K562 (cell line): ENCODE measurements around the gene DUSP1.

DNA sequence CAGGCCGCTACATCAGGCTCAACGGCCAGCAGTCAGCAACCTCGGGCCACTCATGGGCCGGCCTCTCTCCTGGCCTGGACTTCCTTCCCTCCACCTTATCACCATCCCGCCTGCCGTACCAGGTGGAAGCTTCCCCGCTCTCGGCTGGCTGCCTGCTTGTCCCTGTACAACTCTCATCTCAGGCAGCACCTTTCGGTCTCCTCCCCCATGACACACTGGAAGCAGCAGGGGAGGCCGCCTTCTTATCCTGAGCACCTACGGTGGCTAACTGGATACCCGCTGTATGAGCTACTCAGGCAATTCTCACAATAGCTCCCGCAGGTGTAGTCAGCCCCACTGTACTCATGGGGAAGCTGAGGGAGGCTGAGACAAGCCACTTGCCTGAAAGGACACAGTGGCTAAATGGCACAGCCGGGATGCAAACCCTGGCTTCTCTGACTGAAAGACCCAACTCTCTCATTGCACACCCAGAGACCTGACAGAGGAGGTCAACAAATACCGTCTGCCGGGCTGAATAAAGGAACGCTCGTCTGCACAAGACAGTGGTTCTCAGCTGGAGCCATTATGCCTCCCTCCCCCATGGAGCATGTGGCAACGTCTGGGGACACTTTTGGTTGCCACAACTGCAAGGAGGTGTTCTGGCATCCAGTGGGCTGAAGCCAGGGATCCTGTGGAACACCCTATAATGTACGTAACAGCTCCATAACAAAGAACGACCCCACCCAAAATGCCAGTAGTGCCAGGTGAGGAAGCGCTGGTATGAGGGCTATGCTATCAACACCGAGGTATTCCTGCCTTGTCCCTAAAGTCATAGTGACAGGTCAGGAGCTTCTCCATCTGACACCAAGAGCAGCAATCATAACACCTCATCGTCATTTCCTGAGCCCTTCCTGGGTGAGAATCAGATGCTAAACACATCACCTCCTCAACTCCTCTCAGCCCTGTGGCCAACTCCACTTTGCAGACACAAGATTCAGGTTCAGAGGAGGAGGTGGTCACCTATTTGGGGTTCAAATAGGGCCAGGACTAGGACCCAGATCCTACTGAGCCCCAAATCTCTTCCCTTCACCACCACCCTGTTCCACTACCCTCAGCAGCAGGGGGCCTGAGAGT is 9.4 kb downstream of the STK10 start:
- RAMPAGE, long total RNA, result no peak
- RRBS, result 50% methylated on average over 3 of the region's 24 CpGs
PRO-cap:
- standard, result bidirectional peak, plus-strand start at position 250 of the sequence, minus-strand start at position 180 of the sequence
- CoPRO, capped RNA only, 2 experiments, result no peak in any of the 2 experiments
- CoPRO, capped and uncapped RNA, 2 experiments, result no peak in any of the 2 experiments
- CoPRO, uncapped RNA only, 2 experiments, result no peak in any of the 2 experiments
CAGE:
- cytosol, long polyA plus RNA, result no peak
- long polyA plus RNA, result no peak
- nucleolus, long total RNA, result no peak
- nucleus, long polyA plus RNA, result no peak

- RAMPAGE, long total RNA, result no peak
- RRBS, result no CpG with 5 or more reads among the region's 10 CpGs
PRO-cap:
- standard, result no peak
- CoPRO, capped RNA only, 2 experiments, result no peak in any of the 2 experiments
- CoPRO, capped and uncapped RNA, 2 experiments, result no peak in any of the 2 experiments
- CoPRO, uncapped RNA only, 2 experiments, result no peak in any of the 2 experiments
CAGE:
- cytosol, long polyA plus RNA, result no peak
- long polyA plus RNA, result no peak
- nucleolus, long total RNA, result no peak
- nucleus, long polyA plus RNA, result no peak
Measured at GRCh38 chr5:172180845-172181408, 7.1 kb downstream of the STK10 start.

GRCh38 chr5:172445399-172446330 is 8.7 kb downstream of the SH3PXD2B start:
- RAMPAGE, long total RNA, result no peak
- RRBS, result no CpG with 5 or more reads among the region's 16 CpGs
PRO-cap:
- standard, result no peak
- CoPRO, capped RNA only, 2 experiments, result no peak in any of the 2 experiments
- CoPRO, capped and uncapped RNA, 2 experiments, result no peak in any of the 2 experiments
- CoPRO, uncapped RNA only, 2 experiments, result no peak in any of the 2 experiments
CAGE:
- cytosol, long polyA plus RNA, result no peak
- long polyA plus RNA, result no peak
- nucleolus, long total RNA, result no peak
- nucleus, long polyA plus RNA, result no peak

DNA sequence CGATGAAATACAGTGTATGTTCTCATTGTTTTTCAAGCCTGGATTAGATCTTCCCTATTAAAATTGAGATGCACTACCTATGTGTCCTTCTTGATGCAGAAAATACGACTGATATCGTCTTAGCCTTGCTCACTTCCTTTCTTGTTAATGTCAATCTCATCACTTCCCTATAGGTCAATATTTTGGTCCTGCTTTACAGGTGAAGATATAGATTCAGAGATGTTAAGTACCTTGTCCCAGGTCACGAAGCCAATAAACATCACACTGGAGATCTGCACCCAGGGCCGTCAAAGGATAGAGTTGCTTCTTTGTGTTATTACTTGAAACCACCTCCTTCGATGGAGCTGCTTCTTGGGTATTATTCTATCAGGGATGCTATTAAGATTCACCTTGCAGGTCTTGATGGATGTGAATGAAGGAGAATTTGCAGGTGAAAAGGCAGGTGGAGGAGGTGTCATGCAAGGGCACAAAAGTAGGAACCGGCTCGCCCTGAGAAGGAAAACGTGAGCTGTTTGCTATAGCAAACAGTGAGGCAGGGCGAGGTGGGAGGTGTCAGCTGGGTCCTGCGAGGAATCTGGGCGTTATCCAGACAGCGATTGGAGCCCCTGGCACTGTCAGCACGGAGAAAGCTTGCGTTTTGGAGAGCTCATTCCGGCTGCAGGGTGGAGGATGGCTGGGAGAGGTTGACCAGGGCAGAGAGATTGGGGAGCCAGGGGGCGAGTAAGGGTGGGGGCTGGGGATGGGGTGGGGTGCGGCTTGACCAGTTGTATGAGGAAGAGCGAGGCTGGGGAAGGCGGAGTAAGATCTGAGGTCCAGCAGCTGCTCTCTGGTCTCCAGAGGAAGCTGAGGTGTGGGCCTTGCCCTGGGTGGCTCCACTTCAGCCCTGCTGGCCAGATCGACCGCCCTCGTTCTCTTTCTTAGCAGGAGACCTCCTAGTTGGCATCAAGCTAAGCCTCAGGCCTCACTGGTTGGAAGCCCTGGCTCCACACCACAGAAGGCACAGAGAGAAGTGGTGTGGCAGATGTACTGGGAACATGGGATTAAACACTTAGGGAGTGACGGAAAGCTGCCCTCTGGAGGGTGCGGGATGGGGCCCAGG is 54.9 kb upstream of the NEURL1B start:
- RAMPAGE, long total RNA, result no peak
- RRBS, result no CpG with 5 or more reads among the region's 25 CpGs
PRO-cap:
- standard, result no peak
- CoPRO, capped RNA only, 2 experiments, result no peak in any of the 2 experiments
- CoPRO, capped and uncapped RNA, 2 experiments, result no peak in any of the 2 experiments
- CoPRO, uncapped RNA only, 2 experiments, result no peak in any of the 2 experiments
CAGE:
- cytosol, long polyA plus RNA, result no peak
- long polyA plus RNA, result no peak
- nucleolus, long total RNA, result no peak
- nucleus, long polyA plus RNA, result no peak

GRCh38 chr5:172622004-172623221 is 18.6 kb upstream of the NEURL1B start:
- RAMPAGE, long total RNA, result no peak
- RRBS, result no CpG with 5 or more reads among the region's 23 CpGs
PRO-cap:
- standard, result no peak
- CoPRO, capped RNA only, 2 experiments, result no peak in any of the 2 experiments
- CoPRO, capped and uncapped RNA, 2 experiments, result no peak in any of the 2 experiments
- CoPRO, uncapped RNA only, 2 experiments, result no peak in any of the 2 experiments
CAGE:
- cytosol, long polyA plus RNA, result no peak
- long polyA plus RNA, result no peak
- nucleolus, long total RNA, result no peak
- nucleus, long polyA plus RNA, result no peak

- RAMPAGE, long total RNA, result no peak
- RRBS, result no CpG with 5 or more reads among the region's 5 CpGs
PRO-cap:
- standard, result no peak
- CoPRO, capped RNA only, 2 experiments, result no peak in any of the 2 experiments
- CoPRO, capped and uncapped RNA, 2 experiments, result no peak in any of the 2 experiments
- CoPRO, uncapped RNA only, 2 experiments, result no peak in any of the 2 experiments
CAGE:
- cytosol, long polyA plus RNA, result no peak
- long polyA plus RNA, result no peak
- nucleolus, long total RNA, result no peak
- nucleus, long polyA plus RNA, result no peak
Measured at GRCh38 chr5:172724594-172724996, 46.4 kb downstream of the DUSP1 start.

- RAMPAGE, long total RNA, result no peak
- RRBS, result no CpG with 5 or more reads among the region's 10 CpGs
PRO-cap:
- standard, result no peak
- CoPRO, capped RNA only, 2 experiments, result no peak in any of the 2 experiments
- CoPRO, capped and uncapped RNA, 2 experiments, result no peak in any of the 2 experiments
- CoPRO, uncapped RNA only, 2 experiments, result no peak in any of the 2 experiments
CAGE:
- cytosol, long polyA plus RNA, result no peak
- long polyA plus RNA, result no peak
- nucleolus, long total RNA, result no peak
- nucleus, long polyA plus RNA, result no peak
Measured at GRCh38 chr5:172736168-172736446, 34.9 kb downstream of the DUSP1 start.

- RAMPAGE, long total RNA, result no peak
- RRBS, result no CpG with 5 or more reads among the region's 6 CpGs
PRO-cap:
- standard, result no peak
- CoPRO, capped RNA only, 2 experiments, result no peak in any of the 2 experiments
- CoPRO, capped and uncapped RNA, 2 experiments, result no peak in any of the 2 experiments
- CoPRO, uncapped RNA only, 2 experiments, result no peak in any of the 2 experiments
CAGE:
- cytosol, long polyA plus RNA, result no peak
- long polyA plus RNA, result no peak
- nucleolus, long total RNA, result no peak
- nucleus, long polyA plus RNA, result no peak
Measured at GRCh38 chr5:172769517-172769896, 1.5 kb downstream of the DUSP1 start.

- RAMPAGE, long total RNA, result start-site peak on the minus strand at chr5:172771193-172771199, 91 and 39 reads in 2 replicates
- RRBS, result 2% methylated on average over 52 of the region's 97 CpGs
PRO-cap:
- standard, result bidirectional peak, plus-strand start at chr5:172770642, minus-strand start at chr5:172770685; bidirectional peak, plus-strand start at chr5:172771367, minus-strand start at chr5:172771195
- CoPRO, capped RNA only, 2 experiments, result peak in 2 of 2 experiments; most common plus-strand start chr5:172770648 (in 1); most common minus-strand start chr5:172770652 (in 2)
- CoPRO, capped and uncapped RNA, 2 experiments, result peak in 2 of 2 experiments; most common plus-strand start chr5:172770625 (in 1); most common minus-strand start chr5:172771195 (in 2)
- CoPRO, uncapped RNA only, 2 experiments, result peak in 2 of 2 experiments; most common plus-strand start chr5:172770824 (in 2); most common minus-strand start chr5:172771195 (in 2)
CAGE:
- cytosol, long polyA plus RNA, result start-site peak on the minus strand at chr5:172771195-172771199, 218 and 240 reads in 2 replicates
- long polyA plus RNA, result no peak
- nucleolus, long total RNA, result no peak
- nucleus, long polyA plus RNA, result no peak
Measured at GRCh38 chr5:172770479-172771292, at the start of gene DUSP1. TSS of gene DUSP1 (minus strand) at chr5:172771195.

- RAMPAGE, long total RNA, result no peak
- RRBS, result 1% methylated on average over 8 of the region's 56 CpGs
PRO-cap:
- standard, result bidirectional peak, plus-strand start at chr5:172771367, minus-strand start at chr5:172771195
- CoPRO, capped RNA only, 2 experiments, result peak in 2 of 2 experiments; most common plus-strand start chr5:172771367 (in 2)
- CoPRO, capped and uncapped RNA, 2 experiments, result peak in 2 of 2 experiments; most common plus-strand start chr5:172771367 (in 1)
- CoPRO, uncapped RNA only, 2 experiments, result peak in 2 of 2 experiments; most common plus-strand start chr5:172771359 (in 1)
CAGE:
- cytosol, long polyA plus RNA, result no peak
- long polyA plus RNA, result no peak
- nucleolus, long total RNA, result no peak
- nucleus, long polyA plus RNA, result no peak
Measured at GRCh38 chr5:172771293-172772015, 459 bp upstream of the DUSP1 start.

- RAMPAGE, long total RNA, result no peak
- RRBS, result no CpG with 5 or more reads among the region's 22 CpGs
PRO-cap:
- standard, result bidirectional peak, plus-strand start at chr5:172789030, minus-strand start at chr5:172788960; bidirectional peak, plus-strand start at chr5:172789406, minus-strand start at chr5:172789244
- CoPRO, capped RNA only, 2 experiments, result peak in 2 of 2 experiments; most common plus-strand start chr5:172789406 (in 2); most common minus-strand start chr5:172789244 (in 2)
- CoPRO, capped and uncapped RNA, 2 experiments, result peak in 1 of 2 experiments; most common plus-strand start chr5:172789385 (in 1); most common minus-strand start chr5:172789244 (in 1)
- CoPRO, uncapped RNA only, 2 experiments, result no peak in any of the 2 experiments
CAGE:
- cytosol, long polyA plus RNA, result no peak
- long polyA plus RNA, result no peak
- nucleolus, long total RNA, result no peak
- nucleus, long polyA plus RNA, result no peak
Measured at GRCh38 chr5:172788709-172789621, 18.0 kb upstream of the DUSP1 start.

DNA sequence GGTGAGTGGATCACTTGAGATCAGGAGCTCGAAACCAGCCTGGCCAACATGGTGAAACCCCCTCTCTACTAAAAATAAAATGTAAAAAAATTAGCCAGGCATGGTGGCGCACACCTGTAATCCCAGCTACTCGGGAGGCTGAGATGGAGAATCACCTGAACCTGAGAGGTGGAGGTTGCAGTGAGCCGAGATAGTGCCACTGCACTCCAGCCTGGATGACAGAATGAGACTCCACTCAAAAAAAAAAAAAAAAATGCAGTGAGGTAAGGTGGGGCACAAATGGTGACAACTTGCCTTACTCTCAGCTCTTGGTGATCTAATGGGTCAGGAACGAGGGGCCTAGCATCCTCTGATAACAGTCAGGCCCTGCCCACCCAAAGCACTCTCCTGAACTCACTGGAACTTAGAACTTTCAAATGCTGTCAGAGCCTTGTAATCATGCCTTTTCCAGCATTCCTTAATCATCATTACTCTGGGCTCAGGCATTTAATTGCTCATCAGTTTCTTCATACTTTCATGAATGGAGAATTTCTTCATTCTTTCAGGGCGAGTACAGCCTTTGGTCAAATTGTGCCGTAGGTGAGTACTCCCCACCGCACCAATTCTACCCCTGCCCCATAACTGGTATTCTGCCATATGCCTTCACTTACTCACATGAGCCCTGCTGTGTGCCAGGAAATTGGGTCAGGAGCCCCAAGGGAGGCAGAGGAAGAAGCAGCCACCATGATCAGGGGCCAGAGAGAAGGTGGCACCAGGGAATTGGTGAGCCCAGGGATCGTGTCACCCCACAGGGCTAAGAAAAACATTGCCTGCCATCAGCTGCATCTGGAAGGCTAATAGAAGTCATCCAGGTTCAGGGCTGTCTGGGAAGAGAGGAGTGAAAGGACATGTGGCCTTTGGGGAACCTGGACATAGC is 30.2 kb upstream of the DUSP1 start:
- RAMPAGE, long total RNA, result no peak
- RRBS, result no CpG with 5 or more reads among the region's 9 CpGs
PRO-cap:
- standard, result no peak
- CoPRO, capped RNA only, 2 experiments, result no peak in any of the 2 experiments
- CoPRO, capped and uncapped RNA, 2 experiments, result no peak in any of the 2 experiments
- CoPRO, uncapped RNA only, 2 experiments, result no peak in any of the 2 experiments
CAGE:
- cytosol, long polyA plus RNA, result no peak
- long polyA plus RNA, result no peak
- nucleolus, long total RNA, result no peak
- nucleus, long polyA plus RNA, result no peak

DNA sequence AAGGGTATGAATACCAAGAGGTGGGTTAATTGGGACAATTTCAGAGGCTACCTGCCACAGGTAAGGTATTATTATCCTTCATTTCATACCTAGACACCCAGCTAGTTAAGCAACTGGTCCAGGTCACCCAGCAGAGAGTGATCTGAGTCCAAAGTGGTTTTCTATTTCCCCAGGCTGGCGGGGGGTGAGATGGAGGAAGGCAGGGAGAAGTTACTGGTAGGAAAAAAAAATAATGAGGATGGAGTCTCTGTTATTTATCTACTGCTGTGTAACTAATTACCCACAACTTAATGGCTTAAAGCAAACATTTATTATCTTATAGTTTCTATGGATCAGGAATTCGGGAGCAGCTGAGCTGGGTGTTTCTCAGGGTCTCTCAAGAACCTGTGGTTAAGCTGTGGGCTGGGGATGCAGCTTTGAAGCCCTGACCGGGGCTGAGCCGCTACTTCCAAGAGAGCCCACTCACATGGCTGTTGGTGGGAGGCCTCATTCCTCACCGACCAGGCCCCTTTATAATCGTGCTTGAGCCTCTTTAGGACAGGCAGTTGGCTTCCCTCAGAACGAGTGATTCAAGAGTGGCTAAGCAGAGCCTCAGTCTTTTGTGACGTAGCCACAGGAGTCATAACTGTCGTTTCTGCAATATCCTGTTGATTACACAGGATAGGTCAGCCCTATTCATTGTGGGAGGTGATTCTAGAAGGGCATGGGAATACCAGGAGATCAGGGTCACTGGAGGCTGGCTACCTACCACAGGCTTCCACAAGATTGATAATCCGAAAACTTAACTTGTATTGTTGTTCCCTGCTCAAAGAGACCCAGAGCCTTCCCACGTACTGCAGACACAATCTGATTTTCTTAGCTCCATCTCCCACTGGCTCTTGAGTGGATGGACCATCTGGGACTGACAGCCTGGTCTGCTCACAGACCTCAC is 3.2 kb upstream of the ERGIC1 start:
- RAMPAGE, long total RNA, result no peak
- RRBS, result no CpG with 5 or more reads among the region's 11 CpGs
PRO-cap:
- standard, result no peak
- CoPRO, capped RNA only, 2 experiments, result no peak in any of the 2 experiments
- CoPRO, capped and uncapped RNA, 2 experiments, result no peak in any of the 2 experiments
- CoPRO, uncapped RNA only, 2 experiments, result no peak in any of the 2 experiments
CAGE:
- cytosol, long polyA plus RNA, result no peak
- long polyA plus RNA, result no peak
- nucleolus, long total RNA, result no peak
- nucleus, long polyA plus RNA, result no peak

DNA sequence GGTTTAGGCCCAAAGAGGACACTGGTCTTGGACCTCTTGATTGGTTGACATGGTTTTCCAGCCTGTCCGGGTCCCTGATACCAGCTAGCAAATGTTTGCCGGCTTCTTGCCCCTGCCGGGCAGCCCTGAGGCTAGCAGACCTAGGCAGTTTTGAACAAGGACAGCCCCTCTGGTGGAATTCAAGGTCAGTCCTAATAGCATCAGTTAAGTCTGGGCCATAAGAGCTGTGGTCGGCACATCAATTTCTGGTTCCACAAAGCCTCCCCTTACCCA is 1.6 kb downstream of the ERGIC1 start:
- RAMPAGE, long total RNA, result no peak
- RRBS, result no CpG with 5 or more reads among the region's 4 CpGs
PRO-cap:
- standard, result no peak
- CoPRO, capped RNA only, 2 experiments, result no peak in any of the 2 experiments
- CoPRO, capped and uncapped RNA, 2 experiments, result no peak in any of the 2 experiments
- CoPRO, uncapped RNA only, 2 experiments, result no peak in any of the 2 experiments
CAGE:
- cytosol, long polyA plus RNA, result no peak
- long polyA plus RNA, result no peak
- nucleolus, long total RNA, result no peak
- nucleus, long polyA plus RNA, result no peak

DNA sequence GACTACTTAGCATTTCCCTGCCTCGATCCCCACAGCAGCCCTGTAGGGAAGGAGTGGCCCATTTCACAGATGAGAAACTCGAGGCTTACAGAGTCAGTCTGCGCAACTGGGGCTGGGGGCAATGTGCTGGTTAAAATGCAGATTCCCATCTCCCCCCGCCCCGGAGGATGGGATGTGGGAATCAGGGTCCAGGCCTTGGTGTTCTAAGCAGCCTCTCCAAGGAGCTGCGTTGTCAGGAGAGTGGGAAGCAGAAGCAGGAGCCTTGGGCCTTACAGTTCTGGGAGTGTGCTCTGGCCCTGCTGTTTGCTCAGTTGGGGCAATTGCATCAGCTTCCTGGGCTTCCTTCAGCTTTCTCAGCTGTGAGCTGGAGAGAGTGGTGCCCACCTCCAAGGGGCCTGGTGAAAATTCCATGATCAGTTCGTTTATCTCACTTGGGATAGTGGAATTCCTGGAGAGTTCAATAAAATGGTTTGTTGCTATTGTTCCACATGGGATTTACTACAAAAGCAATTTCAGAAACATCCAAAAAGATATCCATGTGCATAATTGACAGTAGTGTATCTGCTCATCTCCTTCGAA is 19.5 kb downstream of the ERGIC1 start:
- RAMPAGE, long total RNA, result no peak
- RRBS, result no CpG with 5 or more reads among the region's 8 CpGs
PRO-cap:
- standard, result no peak
- CoPRO, capped RNA only, 2 experiments, result no peak in any of the 2 experiments
- CoPRO, capped and uncapped RNA, 2 experiments, result no peak in any of the 2 experiments
- CoPRO, uncapped RNA only, 2 experiments, result no peak in any of the 2 experiments
CAGE:
- cytosol, long polyA plus RNA, result no peak
- long polyA plus RNA, result no peak
- nucleolus, long total RNA, result no peak
- nucleus, long polyA plus RNA, result no peak

DNA sequence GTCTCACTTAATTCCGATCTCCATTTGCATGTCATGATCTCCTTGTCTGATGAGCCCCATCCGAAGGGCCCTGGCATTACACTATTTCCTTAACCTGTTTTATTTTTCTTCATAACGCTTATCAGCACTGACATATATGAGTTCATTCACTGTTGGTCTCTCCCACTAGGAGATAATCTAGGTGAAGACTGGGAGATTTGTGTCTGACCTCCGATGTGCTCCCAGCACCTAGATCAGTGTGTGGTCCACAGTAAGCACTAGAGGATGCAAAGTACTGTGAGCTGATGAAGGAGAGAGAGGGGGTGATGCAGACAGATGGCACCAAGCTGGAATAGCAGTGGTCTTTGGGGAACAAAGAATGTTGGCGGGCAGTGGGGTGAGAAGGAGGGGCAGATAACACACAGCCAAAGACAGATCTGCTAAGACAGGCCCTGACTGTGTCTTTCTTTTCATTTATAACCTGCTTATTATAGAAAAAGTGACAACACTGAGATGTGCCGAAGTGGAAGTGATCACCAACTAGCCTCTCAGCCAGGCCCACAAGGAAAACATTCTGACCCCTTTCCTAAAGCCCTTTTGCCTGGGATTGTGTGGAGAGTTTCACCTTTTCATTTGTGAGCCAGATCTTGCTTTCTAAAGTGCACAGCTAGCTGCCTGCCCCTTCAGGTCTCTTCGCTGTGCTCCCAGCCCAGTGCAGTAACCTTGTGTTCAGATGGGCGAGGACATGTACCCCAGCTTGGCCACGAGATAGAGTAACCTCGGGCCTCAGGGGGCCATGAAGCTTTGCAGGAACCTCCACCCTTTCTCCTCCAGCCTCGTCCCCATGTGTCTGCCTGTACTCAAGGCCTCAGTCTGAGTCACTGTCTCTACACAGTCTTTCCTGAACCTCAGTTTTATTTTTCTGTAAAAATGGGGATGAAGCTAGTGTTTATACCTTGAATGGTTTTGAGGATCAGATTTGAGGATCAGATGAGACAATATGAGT is 37.6 kb downstream of the ERGIC1 start:
- RAMPAGE, long total RNA, result no peak
- RRBS, result no CpG with 5 or more reads among the region's 11 CpGs
PRO-cap:
- standard, result no peak
- CoPRO, capped RNA only, 2 experiments, result no peak in any of the 2 experiments
- CoPRO, capped and uncapped RNA, 2 experiments, result no peak in any of the 2 experiments
- CoPRO, uncapped RNA only, 2 experiments, result no peak in any of the 2 experiments
CAGE:
- cytosol, long polyA plus RNA, result no peak
- long polyA plus RNA, result no peak
- nucleolus, long total RNA, result no peak
- nucleus, long polyA plus RNA, result no peak

DNA sequence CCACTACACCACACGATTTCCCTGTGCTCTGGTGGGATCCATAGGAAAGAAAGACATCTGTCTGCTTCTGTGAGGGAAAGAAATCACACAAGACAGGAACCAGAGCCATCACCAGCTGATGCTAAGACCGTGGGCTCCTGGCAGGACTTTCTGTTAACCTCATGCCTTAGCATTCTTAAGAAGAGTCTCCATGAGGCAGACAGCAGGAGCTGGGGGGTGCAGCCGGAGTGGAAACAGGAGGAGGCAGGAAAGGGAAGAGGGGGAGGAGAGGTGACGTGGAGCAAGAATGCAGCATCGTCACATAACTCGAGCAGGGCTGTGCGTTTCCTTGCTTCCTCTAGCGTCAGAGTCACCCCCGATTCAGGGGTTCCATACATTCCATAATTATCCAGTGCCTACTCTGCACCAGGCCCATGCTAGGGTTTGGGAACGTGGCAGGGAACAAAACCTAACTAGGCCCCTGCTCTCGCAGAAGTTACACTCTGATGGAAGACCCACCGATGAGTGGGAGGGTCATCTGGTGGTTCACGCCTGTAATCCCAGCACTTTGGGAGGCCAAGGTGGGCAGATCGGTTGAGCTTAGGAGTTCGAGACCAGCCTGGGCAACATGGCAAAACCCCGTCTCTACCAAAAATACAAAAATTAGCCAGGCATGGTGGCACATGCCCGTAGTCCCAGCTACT is 53.8 kb downstream of the ERGIC1 start:
- RAMPAGE, long total RNA, result no peak
- RRBS, result no CpG with 5 or more reads among the region's 17 CpGs
PRO-cap:
- standard, result no peak
- CoPRO, capped RNA only, 2 experiments, result no peak in any of the 2 experiments
- CoPRO, capped and uncapped RNA, 2 experiments, result no peak in any of the 2 experiments
- CoPRO, uncapped RNA only, 2 experiments, result no peak in any of the 2 experiments
CAGE:
- cytosol, long polyA plus RNA, result no peak
- long polyA plus RNA, result no peak
- nucleolus, long total RNA, result no peak
- nucleus, long polyA plus RNA, result no peak